Umbilical cord (tissue), 2 donors: ENCODE measurements around a stretch of chr10.

DNA sequence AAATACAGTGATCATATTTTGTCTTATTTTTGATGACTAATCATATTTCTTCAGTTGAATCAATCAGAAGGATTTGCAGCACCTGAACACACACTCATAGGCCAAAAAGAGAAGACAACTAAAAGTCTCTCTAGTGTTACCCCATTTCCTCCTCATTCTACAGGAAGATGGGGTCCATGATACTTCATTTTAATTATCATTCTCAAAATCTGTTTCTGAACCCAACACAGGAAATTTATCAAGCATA is 8.7 kb upstream of the ATAD1 start:
- RAMPAGE, long total RNA = no peak

DNA sequence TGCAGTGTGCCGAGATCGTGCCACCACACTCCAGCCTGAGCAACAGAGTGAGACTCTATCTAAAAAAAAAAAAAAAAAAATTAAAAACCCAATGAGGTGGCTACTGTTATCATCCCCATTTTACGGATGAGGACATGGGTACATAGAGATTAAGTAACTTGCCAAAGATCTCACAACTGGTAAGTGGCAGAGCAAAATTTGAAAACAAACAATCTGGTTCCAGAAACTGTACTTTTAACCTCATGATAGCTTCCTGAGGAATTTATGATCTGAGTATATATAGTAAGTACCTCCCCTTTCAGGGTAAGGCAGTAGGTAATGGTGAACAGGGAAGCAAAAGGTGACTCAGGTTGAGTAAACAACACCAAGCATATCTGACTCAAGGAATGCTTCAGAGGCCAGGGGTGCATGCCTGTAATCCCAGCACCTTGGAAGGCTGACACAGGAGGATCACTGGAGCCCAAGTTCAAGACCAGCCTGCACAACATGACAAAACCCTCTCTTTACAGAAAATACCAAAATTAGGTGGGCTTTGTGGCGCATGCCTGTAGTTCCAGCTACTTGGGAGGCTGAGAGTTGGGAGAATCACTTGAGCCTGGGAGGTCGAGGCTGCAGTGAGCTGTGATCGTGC is 21.1 kb downstream of the KLLN start:
- RAMPAGE, long total RNA = no peak

DNA sequence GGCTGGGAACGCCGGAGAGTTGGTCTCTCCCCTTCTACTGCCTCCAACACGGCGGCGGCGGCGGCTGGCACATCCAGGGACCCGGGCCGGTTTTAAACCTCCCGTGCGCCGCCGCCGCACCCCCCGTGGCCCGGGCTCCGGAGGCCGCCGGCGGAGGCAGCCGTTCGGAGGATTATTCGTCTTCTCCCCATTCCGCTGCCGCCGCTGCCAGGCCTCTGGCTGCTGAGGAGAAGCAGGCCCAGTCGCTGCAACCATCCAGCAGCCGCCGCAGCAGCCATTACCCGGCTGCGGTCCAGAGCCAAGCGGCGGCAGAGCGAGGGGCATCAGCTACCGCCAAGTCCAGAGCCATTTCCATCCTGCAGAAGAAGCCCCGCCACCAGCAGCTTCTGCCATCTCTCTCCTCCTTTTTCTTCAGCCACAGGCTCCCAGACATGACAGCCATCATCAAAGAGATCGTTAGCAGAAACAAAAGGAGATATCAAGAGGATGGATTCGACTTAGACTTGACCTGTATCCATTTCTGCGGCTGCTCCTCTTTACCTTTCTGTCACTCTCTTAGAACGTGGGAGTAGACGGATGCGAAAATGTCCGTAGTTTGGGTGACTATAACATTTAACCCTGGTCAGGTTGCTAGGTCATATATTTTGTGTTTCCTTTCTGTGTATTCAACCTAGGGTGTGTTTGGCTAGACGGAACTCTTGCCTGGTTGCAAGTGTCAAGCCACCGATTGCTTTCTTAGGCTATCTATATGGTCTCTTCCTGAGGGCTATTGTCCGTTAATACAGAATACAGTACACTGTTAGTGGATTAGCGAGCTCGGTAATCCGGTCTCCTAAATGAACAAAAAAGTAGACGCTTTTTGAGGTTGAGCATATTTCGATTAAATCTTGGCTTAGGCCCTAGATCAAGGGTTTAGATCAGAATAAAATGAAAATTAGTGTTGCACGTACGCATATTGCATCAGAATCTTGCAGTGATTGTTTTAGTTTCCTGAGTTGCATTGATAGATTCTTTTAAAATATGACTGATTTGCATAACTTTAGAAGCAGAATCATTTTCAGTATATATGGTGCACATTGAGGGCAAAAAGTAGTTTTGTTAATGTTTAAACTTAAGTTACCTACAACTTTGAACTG is 982 bp downstream of the PTEN start:
- RAMPAGE, long total RNA = no peak

DNA sequence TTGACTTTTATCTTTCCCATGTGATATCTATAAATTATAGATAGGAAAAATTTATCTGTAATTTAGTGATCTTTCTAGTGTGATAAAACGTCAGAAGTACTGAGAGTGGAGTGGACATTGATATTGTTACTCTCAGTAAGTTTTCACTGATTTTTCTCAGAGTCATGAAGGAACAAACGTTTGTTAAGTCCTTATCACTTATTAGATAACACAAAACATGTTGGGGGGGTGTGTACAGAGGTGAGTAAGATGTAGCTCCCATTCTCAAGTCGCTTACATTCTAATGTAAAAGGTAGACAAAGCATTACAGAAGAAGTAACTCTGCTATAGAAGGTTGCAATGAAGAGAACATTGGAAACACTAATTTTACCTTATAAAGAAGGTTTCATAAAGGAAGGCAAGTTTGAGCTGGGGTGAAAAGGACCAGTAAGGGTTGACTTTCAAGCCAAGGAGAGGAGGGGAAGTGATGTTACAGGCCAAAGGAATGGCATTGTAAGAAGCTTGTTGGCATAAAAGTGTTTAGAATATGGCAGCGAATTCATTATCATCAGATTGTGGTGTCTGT is 62.9 kb downstream of the PTEN start:
- RAMPAGE, long total RNA = no peak

DNA sequence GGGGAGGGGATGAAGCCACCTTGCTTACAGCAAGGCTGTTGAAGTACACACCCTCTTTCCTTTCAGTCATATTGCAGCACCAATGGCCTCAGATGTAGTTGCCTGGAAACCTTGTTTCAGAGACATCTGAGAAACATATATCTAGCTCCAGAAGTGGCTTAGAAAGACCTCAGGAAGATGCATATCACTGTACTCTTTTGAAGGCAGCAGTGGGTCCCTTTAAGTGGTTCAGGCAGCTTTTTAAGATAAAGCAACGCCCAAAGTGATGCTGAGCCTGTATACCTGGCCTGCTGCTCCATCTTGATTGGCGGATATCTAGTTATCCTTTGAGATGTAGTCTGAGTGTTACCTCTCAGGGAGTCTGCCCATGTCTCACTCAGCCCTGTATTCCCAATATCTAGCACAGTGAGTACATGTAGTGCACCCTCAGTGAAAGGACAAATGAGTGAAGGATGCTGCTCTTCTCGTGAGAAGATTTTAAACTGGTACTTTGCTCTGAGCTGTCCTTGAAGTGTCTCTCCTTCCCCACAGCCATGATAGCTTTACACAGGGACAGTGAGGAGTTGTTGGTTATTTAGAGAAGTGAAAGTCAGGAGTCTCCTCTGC is 201.7 kb downstream of the PTEN start:
- RAMPAGE, long total RNA = no peak

GRCh38 chr10:88234232-88234762 is 348.8 kb downstream of the RNLS start:
- RAMPAGE, long total RNA = no peak

GRCh38 chr10:88254037-88254696 is 329.0 kb downstream of the RNLS start:
- RAMPAGE, long total RNA = no peak

DNA sequence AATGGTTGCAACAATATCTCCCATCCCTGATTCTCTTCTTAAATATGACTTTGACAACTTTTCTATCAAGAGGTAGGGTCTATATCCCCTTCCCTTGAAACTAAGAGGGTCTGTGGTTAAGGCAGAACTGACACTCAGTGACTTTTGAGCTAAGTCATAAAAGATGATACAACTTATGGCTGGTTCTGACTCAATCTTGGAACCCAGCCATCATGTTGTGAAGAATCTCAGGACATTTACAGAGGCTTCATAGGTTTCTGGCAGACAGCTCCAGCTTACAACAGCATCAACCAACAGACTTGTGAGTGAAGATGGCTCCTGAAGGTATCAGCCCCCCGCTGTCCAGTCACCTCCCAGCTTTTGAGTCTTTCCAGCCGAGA is 203.5 kb downstream of the RNLS start:
- RAMPAGE, long total RNA = no peak

- RAMPAGE, long total RNA = no peak
Observed at GRCh38 chr10:88879590-88879846, 527 bp upstream of the STAMBPL1 start.

DNA sequence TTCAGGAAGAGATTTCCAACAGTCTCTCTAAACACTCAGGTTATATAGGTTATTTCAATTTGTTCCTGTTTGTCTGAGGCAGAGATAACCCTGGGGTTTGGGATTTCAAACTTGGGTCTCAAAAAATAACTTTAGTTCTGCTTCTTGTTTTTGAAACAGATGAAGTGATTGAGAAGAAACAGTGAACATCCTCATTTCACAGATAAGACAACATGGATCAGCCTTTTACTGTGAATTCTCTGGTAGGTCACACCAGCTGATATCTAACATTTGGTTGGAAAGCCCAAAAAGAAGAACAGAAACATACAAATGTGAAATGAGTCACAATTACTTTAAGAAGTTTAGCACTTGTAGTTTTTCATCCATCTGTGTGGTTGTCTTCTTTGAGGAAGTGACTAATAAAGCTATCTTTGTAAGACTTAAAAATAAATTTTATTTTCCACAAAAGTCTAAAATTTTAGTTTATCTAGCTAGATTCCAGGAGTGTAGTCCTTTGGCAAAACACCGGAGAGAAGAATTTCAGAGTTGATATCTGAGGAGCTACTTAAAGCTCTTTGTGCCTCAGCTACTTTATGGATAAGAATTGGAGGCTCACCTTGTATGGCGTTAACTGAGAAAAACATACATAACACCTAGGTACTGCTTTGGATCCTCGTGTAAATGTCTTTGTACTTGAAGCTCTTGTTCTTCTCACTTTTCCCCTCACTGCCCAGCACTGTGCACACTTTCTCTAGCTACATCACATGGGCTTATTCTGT is 21.6 kb downstream of the STAMBPL1 start:
- RAMPAGE, long total RNA = no peak

- RAMPAGE, long total RNA = no peak
Observed at GRCh38 chr10:88912260-88912792, 32.3 kb downstream of the STAMBPL1 start.

GRCh38 chr10:88932304-88932767 is 20.2 kb downstream of the ACTA2 start:
- RAMPAGE, long total RNA = no peak

DNA sequence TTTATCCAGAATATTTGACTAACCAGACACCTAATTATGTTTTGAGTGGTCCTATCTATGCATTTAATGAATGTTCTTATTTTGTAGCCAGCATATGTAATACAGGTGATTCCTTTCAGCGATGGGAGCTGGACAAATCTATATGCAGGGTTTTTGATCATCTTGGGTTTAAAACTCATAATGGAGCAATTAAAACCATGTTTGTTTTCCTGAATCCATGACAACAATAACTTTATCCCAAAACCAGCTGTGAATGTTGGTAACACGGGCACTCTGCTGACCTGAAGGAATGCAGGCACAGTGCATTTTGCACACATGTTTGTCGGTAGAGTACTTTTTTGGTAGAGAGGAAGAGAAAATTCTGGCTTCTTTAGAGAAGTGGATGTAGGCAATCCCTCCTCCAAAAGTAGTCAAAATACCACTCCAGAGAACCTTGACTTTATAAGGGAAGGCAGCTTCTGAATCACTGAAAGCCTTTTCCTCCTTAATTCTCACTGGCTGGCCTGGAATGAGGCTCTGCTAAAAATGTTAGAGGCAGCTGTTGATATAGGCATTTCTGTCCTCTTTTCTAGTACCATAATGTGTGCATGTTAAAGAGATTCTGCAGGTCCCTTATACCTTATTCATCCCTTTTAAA is 15.8 kb upstream of the ACTA2 start:
- RAMPAGE, long total RNA = no peak

- RAMPAGE, long total RNA = no peak
Observed at GRCh38 chr10:88971538-88972159, 18.9 kb upstream of the FAS start.

GRCh38 chr10:89207680-89208853 is 950 bp upstream of the CH25H start:
- RAMPAGE, long total RNA = no peak

DNA sequence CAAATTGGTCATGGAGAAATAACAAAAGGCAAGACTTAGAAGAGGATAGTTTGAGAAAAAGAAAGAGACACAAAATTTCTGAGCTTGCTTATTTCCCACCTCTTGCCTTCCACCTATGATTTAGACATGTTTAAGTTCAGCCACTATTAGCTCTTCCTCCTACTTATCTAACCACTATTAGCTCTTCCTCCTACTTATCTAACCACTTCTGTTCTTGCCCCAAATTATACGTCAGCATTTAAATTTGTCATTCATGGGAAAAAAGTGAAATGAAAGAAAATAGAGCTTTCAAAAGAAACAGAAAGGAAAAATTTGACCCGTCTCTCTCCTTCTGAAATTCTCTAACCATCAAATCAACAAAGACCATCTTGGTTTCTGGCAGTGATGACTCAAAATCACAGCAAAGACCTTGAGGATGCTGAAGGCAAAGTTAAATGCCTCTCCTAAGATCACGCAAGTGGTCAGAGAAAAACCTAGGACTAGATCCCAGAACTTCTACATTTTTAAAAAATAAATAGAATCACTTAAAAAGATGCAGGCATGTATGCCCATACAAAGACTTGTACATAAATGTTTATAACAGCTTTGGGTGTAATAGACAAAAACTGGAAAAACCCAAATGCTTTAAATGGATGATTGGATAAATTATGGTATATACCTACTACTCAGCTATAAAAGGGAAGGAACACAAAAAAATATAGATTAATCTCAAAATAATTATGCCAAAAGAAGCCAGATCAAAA is 2.5 kb downstream of the LIPA start:
- RAMPAGE, long total RNA = no peak

DNA sequence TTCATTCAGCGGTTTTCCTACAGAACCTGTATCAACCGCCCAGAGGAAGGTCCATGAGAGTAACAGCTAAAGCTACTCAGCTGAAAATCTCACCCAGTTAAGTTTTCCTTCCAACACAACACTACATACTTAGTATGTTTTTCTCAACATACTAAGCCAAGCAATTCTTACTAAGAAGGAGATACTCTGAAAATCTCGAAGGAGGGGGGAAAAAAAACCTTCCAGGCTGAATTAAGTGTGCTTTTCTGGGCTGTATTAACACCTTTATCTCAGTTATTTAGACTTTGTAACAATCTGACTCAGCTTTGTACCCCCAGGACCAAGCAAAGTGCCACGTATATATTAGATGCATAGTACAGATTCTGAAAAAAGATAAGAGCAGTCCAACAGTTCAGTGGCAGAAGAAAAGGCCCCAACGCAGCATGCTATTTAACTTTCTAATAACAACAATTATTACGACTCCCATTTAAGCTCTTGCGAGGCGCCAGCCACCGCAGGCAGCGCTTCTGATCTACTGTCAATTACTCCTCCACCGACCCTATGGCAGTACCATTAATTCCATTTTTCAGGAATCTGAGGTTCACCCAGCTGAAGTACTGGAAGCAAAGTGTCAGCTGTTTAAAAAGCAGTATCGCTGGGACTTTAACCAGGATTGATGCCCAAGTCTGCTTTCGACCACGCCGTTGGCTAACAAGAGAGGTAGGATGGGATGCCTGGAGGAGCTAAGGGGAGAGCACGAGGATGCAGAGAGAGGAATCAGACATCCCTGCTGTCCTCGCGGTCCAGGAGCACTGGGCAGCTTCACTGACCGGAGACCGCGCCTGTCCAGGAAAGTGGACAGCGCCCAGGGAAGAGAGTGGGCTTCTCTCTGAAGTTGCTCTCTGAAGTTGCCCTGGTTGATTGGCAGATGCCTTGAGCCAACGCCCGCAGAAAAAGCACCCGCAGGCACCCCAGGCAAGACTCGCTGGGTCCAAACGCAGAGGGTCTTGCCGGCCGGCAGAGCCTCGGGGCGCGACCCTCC is 617 bp downstream of the LIPA start:
- RAMPAGE, long total RNA = no peak

DNA sequence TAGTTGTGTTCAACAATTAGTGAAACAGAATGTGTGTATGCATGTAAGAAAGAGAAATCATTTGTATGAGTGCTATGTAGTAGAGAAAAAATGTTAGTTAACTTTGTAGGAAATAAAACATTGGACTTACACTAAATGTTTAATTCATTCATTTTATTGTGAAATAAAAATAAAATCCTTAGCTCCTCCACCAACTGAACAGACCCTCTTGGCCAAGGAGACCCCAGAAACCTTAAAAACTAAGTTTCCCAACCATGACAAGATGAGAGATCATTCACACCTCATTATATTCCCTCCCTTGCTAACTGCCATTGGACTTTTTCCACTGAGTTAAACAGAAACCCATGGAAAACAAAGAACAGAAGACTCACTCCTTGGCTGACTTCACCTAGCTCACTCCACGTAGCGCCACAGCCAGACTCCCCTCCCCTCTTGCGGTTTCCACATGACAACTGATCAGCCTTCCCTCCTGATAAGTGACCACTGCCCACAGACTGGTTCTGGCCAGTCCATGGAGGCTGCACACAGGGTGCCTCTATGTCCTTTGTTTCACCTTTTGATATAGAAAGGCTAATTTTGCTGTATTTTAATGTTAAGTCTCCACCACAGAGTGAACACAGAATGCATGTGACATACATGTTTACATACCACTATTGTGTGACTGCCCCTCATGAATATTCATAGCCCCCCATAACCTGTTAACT is 10.4 kb upstream of the IFIT5 start:
- RAMPAGE, long total RNA = no peak

DNA sequence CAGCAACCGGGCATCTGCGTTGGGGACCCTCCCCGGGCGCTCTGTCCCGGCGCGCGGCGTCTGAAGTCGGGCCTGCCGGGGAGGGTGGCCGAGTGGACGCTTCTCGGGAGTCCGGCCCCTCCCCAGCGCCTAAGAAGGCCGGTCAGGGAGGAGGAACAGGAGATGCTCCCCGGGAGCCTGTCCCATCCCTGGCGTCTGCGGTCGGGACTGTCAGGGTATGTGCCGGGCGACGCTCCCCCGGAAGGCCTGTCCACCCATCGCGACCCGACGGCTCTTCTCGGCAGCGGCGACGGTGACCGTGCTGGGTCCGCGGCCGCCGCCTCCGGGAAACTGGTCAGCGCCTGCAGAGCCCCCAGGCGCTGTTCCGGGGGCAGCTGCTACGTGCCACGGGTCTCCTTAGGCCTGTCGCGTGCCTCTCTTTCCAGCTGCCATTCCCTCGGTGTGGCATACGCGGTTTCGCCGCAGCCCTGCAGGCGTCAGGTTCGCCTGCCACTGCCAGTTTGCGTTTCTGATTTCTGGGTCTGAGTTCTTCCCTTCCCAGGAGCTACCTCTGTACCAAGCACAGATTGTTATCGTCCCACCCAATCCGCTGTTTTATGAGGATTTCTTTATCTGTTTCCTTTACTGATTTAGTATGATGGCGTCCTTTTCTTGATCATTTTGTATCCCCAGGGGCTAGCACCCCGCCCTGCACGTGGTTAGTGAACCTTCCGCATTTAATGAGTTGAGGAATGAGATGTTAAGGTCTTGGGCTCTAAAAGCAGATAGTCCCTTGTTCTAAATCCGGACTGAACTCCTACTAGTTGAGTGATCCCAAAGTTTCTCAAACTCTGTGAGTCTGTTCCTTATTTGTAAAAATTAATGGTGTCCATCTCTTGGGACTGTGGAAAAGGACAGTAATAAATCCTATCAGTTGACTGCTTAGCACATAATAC is 824 bp downstream of the IFIT5 start:
- RAMPAGE, long total RNA = no peak

- RAMPAGE, long total RNA = no peak
Observed at GRCh38 chr10:89558551-89559268, 23.3 kb upstream of the SLC16A12 start.